ENCODE measurements around the gene SGPP2.

DNA sequence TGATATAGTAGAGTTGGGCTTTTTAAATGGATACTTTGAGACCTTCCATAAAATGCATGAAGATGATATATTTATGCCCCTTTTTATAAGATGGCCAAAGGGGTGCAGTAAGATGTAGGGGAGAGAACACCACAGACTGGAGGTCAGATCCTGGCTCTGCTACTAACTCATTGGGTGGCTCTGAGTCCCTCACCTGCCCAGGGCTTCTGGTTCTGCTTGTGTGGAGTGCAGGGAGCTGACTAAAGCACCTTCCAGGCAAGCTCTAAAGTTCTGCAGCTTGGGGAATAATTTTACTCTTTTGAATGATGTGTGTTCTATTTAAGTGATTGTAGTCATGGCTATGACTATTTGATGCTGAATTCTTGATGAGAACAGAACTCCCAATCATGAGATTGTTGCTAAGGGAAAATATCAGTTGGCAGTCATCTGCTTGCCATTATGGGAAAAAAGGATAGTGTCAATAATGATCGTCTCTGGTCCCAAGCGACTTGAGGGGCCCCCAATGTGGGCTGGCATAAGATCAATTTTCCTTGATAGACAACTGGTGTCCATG is 131.5 kb downstream of the SLC4A3 start:
- PRO-cap = unidirectional peak, minus-strand start at position 272 of the sequence

- PRO-cap = no peak
These were observed 468.3 kb downstream of the EPHA4 start for GRCh38 chr2:221103699-221104276.

GRCh38 chr2:221429665-221430431 is 142.3 kb downstream of the EPHA4 start:
- PRO-cap = no peak

GRCh38 chr2:221896635-221897411 is 324.7 kb upstream of the EPHA4 start:
- PRO-cap = bidirectional peak, plus-strand start at chr2:221897004, minus-strand start at chr2:221896900

- PRO-cap = no peak
These were observed 143.3 kb downstream of the PAX3 start for GRCh38 chr2:222155397-222155928.

DNA sequence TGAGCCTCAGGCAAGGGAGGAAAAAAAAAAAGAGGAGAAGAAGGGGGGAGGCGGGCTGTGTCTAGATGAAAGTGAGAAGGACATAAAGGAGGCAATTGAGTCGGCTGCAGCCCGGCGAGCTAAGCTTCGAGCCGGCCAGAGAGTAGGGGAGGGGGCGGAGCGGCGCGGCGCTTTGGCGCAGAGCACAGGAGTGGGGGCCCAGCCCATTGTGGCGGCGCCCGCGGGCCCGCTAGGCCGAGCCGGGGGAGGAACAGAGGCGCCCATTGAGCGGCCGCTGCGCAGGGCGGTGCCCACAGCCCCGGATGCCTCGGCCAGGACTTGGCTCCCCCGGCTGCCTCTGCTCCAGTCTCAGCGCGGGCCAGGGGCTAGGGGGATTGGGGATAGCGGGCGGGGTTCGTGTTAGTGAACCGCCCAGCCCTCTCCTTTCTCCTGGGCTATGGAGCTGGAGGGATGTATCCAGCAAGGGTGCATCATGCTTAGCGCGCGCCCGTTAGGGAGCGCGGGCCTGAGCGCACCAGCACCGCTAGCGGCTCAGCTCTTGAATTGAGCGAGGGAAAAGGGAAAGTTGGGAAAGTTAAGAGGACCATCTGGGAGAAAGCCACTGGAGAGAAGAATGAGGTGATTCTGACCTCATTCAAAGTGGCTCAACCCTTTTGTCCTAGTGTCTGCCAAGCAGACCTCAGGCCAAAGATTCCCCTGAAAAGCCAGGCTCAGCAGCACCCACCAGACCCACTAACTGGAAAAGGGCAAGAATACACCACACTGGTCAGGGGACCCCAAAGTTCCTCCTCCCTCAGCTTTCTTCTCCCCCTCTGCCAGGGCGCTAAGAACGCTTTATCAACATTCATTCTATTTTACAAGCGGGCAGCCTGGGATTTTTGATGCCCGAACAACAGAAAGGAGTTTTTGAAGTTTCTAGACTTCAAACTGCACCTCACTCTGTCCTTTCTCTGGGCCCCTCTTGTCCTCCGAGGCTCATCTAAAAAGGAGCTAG is 7.6 kb downstream of the PAX3 start:
- PRO-cap = no peak

GRCh38 chr2:222320925-222321272 is 944 bp upstream of the ENSG00000288658 start:
- PRO-cap = no peak

GRCh38 chr2:222423796-222424765 is at the start of gene SGPP2:
Gene SGPP2 (plus strand): TSS chr2:222424543.
- PRO-cap = no peak

GRCh38 chr2:222655334-222655857 is 496 bp downstream of the FARSB start:
- PRO-cap = no peak

DNA sequence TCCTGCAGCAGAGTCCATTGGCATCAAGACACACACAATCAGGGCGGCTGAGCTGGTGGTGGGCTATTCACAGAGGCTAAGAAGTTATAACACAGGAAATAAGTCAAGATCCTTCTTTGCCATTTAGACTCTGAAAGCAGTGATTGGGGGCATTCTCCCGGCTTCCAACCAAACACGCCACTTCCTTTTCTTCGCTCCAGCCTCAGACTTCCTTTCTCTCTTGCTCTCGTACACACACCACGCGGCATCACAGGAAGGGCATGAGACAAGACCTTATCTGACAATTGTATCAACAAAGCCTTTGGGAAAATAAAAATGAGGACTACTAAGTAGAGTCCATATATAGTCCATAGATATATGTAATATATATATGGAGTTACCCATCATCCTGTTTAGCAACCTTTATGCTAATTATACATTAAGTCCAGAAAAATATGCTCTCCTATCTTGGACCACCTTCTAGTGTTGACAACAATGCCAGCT is 72.1 kb downstream of the MOGAT1 start:
- PRO-cap = no peak

DNA sequence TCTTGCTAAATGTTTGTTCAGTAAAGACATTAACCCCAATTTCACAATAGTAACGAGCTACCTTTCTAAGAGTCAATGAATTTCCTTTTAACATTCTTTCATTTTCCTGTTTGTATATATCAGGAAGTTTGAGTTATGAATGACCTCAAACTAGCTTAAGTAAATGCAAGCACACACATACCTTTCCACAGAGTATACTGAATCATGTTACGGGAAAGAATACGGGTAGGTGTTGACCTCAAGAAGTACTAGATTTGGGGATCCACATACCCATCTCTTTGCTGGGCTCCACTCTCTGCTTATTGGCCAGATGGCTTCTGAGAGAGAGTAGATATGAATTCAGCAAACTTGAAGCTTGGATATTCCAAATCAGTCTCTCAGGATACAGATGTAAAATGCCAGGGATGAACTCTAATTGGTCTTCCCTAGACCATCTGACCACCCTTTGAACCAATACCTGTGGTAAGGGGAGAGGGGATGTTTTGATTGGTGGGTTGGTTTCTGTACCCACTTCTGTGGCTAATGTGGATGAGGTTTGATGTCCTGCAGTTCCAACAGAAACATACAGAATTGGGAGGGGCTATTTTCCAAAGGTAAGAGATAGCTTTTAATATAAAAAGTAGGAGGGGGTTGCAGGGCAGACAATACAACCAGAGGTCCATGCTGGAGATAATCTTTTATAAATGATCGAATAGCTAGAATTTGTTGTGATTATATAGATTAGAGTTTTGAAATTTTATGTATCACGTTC is 18.0 kb upstream of the ACSL3 start:
- PRO-cap = no peak

GRCh38 chr2:222879186-222879842 is 18.5 kb downstream of the ACSL3 start:
- PRO-cap = no peak

- PRO-cap = no peak
These were observed 43.8 kb downstream of the ACSL3 start for GRCh38 chr2:222904201-222905378.

DNA sequence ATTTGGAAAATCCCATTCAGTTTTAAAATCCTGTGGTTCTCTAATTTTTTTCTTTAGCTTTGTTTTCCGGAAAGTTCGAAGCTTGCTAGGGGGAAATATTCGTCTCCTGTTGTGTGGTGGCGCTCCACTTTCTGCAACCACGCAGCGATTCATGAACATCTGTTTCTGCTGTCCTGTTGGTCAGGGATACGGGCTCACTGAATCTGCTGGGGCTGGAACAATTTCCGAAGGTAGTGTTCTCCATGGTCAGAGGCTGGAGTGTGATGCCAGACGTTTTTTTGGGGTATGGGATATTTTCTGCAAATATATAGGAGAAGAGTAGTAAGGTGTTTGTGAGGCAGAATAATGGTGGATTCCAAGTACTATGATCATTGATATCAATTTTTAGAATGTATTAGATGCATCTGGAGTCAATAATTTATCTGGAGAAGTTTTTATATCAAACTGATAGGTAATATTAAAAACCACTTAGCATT is 66.2 kb downstream of the ACSL3 start:
- PRO-cap = no peak

DNA sequence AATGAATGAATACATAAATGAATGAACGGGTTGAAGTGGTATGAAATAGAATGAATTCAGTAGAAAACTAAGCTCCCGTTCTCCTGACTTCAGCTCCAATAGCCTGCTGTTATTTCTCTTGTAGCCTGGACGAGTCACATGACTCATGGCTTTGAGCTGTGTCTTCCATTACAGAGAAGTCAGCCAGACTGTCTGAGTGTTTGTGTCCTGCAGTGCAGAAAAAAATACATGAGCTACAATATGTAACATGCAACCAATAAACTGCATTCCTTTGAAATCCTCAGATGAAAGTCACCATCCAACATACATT is 21.2 kb downstream of the SCG2 start:
- PRO-cap = no peak

DNA sequence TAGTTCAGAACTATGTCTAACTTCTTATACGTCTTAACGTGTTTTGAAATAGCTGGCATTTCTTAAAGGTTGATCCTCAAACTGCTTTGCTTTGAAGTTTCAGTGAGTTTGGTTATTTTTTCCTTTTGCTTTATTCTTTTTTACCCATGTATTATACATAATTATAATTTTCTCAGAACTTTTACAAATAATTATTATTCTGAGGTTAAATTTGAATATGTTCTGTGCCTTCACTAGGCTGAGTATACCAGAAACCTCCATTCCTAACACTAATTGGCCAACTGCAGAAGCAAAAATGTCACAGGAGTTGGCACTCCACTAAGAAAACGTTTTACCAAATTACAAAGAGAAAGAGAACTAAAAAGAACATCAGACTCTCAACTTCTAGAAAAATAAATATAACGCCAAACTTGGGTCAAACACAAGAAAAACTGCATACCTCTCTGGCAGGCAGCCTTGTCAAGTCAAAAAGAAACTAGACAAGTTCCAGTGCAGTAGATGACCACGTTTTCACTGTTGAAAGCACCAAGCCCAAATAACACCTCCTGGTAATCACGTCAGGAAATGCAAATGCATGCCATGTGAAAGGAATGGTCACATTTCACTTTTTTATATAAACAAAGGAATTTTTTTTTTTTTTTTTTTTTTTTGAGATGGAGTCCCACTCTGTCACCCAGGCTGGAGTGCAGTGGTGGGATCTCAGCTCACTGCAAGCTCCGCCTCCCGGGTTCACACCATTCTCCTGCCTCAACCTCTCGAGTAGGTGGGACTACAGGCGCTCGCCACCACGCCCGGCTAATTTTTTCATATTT is 31.5 kb downstream of the AP1S3 start:
- PRO-cap = no peak

DNA sequence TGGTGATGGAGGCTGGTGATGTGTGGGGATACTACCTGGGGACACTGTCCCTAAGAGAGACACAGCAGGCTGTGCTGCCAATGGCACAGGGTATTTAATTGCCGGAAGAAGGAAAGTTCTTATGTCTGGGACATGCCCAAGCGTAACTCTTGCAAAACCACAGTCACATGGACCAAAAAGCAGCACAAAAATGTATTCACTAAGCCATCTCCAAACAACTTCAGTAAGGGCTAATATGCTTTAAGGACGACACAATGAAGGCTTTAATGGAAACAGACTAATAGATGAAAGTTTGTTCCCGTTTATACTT is 49.7 kb upstream of the AP1S3 start:
- PRO-cap = no peak

- PRO-cap = no peak
These were observed 4.7 kb upstream of the MRPL44 start for GRCh38 chr2:223952379-223953063.

DNA sequence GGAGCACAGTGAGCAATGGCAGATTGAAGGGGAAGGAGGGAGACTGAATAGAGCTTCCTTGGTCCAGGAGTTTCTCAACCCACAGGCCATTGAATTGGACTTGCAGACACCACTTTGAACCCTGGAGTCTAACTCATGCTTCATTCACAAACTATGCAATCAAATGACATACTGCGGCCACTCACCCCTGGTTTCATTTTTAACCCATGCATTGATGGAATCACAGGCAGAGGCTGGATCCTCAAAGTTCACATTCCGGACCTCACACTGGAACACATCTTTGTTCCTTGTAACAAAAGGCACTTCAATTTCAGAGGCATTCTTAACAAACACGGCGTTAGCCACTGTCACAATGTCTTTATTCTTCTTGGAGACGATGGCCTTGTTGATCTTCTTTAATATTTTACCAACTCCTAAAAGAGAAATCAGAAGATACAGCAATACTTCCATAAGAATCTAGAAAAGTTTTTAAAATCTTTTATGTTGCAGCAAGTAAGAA is 40.7 kb downstream of the MRPL44 start:
- PRO-cap = no peak

GRCh38 chr2:224008582-224009487 is 30.3 kb downstream of the SERPINE2 start:
- PRO-cap = no peak

All from cardiac septum (tissue), 1 donor.